HEK293 (cell line): ENCODE measurements around a stretch of chr19.

- PRO-cap = bidirectional peak, plus-strand start at chr19:37317902, minus-strand start at chr19:37317665; unidirectional peak, minus-strand start at chr19:37318141
- RRBS, 2 experiments = 3% methylated on average over 8 of the region's 62 CpGs
These were observed 16.8 kb upstream of the ZNF875 start for GRCh38 chr19:37317386-37318367.

- PRO-cap = no peak
These were observed 41.3 kb downstream of the WDR87 start for GRCh38 chr19:37865116-37865512.

GRCh38 chr19:37997870-37998405 lies 90.9 kb downstream of the SIPA1L3 start:
- PRO-cap = no peak
- RRBS, 2 experiments = no CpG with 5 or more reads among the region's 3 CpGs

DNA sequence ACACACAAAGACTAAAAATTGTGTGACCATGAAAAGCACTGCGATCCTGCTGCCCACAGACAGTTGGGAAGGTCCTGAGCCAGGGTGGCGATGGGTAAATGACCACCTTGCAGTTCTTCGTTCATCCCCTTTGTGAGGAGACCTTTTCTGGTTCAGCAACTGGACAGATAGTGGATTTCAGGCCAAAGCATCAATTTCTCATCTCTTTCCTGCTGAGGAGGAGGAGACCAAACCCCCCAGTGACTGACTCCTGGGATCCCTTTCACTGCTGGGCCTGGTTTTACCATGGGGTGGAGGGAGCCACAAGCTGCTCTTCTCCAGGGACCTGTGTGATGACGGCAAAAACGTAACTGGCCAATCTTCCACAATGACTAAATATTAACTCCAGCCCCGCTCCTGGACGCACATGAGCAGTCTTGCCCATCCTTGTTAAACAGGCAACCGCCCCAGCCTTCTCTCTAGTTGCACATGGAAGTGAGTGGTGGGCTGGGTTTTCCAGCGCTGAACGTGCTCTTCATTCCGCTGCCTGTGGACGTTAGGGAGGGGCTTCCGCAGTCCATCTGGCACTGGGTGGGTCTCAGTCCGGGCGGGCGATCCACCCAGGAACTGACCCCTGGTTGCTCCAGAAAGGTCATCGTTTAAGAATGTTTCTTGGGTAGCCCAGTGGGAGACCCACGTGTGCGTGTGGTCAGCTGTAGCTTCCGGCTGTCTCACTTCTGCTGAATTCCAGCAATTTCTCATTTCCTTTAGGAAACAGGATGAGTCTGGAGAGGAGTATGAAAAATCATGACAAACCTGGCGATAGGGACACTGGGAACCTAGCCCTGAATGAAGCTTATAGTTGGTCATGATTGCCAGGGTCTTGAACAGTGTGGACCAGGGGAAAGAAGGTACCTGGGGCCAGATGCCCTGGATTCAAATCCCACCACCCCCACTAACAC lies 92.3 kb downstream of the SIPA1L3 start:
- PRO-cap = no peak
- RRBS, 2 experiments = 87% methylated on average over 3 of the region's 21 CpGs; no CpG with 5 or more reads in 1 of the 2 experiments

DNA sequence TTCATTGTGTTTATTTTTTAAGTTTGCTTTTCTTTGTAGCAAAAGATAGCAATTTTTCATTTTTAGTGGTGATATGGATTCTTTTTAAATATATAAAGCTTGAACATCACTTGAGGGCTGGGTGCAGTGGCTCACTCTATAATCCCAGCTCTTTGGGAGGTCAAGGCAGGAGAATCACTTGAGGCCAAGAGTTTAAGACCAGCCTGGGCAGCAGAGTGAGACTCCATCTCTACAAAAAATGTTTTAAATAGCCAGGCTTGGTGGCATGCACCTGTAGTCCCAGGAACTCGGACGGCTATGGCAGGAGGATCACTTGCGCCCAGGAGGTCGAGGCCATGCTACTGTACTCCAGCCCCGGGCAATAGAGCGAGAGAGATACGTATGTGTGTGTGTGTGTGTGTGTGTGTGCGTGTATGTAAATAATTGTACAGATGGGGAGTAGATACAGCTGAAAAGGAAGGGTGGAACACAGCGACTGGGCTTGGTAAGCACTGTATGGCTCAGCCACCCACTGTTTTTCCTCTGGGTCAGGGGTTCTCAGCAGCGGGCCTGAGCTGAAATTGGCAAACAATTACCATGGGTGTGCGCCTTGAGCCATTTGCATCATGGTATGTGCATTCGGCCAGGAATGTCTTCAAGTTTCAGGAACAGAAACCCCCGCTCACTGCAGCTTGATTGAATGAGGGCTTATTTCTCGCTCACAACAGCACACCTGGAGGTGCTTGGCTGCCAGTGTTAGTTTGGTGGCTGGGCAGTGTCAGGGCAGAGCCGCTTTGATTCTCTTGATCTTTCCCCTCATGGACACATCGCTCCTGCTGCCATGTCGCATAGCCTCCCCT lies 126.5 kb downstream of the SIPA1L3 start:
- PRO-cap = no peak
- RRBS, 2 experiments = no CpG with 5 or more reads among the region's 17 CpGs

DNA sequence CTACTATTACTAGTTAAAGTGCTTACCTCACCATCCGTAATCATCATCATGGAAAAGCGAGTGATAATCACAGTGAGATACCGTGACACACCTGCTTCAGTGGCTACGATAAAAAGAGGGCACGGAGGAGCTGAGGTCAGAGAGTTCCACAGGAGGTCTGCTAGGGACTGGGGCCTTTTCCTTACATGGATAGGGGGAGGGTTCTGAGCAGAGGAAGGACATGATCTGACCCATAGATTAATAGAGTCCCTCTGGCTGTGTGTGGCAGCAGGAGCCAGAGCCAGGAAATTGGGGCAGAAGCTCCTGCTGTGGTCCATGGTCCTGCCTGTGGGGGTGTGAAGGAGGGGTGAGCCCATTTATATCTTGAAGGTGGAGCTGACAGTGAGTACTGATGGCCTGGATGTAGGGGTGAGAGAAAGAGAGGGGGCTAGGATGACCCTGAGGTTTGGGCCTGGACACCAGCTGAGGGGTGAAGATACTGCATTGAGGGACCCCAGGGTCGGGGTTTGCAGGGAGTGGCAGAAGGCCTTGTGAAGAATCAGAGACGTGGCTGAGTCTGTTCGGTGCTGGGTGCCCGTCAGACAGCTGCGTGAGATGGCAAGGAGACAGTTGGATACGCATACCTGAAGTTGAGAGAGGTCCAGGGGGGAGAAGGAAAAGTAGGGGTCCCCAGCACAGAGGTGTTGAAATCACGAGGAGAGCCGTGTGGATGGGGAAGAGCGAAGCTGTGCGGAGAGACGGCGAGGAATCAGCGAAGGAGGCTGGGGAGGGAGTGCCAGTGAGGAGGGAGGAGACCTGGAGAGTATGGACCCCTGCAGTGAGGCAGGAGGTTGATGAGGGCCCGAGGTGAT lies 136.9 kb downstream of the SIPA1L3 start:
- PRO-cap = no peak
- RRBS, 2 experiments = no CpG with 5 or more reads among the region's 19 CpGs

- PRO-cap = no peak
- RRBS, 2 experiments = 85 to 89% methylated on average over 7 to 9 of the region's 60 CpGs
These were observed 141.9 kb downstream of the DPF1 start for GRCh38 chr19:38082038-38082647.

DNA sequence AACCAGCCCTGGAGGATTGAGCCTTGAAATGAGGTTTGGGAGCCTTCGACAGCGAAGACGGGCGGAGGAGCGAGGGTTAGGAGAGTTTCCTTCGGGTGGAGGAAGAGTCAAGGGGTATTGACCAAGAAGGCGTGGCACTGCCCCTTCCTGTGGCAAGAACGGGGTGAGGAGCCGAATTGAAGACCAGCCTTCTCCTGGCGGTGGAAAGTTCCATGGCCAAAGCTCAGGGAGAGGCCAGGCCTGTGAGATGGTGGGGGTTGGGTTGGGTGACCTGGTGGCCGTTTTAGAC lies 703 bp downstream of the SPINT2 start:
- PRO-cap = no peak
- RRBS, 2 experiments = no CpG with 5 or more reads among the region's 11 CpGs

DNA sequence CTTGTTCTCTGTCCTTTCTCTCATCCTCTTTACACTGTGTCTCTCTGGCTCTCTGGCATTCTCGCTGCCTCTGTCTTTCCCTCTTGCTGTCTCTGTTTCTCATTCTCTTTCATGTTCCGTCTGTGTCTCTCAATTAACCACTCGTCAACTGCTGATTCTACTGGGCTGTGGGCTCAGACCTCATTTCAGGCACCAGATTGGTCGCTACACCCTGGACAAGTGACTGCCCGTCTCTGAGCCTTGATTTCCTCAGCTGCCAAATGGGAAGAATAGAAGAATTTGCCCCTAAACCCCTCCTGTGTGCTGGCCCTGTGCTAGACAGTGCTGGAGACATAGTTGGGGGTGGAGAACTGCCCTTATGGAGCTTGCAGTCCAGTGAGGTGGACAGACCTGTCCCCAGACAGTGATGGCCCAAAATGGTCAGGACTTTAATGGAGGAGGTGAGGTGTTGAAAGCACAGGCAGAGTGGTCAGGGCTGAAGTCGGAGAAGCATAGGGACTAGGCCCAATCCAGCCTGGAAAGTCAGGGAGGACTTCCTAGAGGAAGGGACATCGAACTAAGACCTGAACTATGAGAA lies 7.9 kb upstream of the CATSPERG start:
- PRO-cap = no peak
- RRBS, 2 experiments = no CpG with 5 or more reads among the region's 7 CpGs

- PRO-cap = no peak
- RRBS, 2 experiments = 88 to 100% methylated on average over 1 of the region's 10 CpGs
These were observed 4.6 kb downstream of the GGN start for GRCh38 chr19:38383232-38383723.

DNA sequence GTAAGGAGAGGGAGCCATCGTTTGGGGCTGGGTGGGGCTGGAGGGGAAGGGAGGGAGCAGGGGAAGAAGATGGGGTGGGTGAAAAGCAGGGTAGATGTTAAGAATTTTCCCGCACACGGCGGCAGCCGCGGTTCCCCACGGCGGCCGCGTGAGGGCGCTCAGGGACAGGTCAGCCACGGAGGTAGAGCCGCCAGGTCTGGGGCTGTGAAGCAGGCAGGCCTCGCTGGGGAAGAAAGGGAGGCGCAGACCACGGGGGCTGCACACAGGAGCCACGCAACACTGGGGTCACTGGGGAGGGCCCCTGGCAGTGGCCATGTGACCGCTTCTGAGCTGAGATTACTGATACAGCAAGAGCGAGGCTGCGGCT lies 81.6 kb downstream of the RYR1 start:
- PRO-cap = unidirectional peak, plus-strand start at position 184 of the sequence
- RRBS, 2 experiments = no CpG with 5 or more reads among the region's 20 CpGs

DNA sequence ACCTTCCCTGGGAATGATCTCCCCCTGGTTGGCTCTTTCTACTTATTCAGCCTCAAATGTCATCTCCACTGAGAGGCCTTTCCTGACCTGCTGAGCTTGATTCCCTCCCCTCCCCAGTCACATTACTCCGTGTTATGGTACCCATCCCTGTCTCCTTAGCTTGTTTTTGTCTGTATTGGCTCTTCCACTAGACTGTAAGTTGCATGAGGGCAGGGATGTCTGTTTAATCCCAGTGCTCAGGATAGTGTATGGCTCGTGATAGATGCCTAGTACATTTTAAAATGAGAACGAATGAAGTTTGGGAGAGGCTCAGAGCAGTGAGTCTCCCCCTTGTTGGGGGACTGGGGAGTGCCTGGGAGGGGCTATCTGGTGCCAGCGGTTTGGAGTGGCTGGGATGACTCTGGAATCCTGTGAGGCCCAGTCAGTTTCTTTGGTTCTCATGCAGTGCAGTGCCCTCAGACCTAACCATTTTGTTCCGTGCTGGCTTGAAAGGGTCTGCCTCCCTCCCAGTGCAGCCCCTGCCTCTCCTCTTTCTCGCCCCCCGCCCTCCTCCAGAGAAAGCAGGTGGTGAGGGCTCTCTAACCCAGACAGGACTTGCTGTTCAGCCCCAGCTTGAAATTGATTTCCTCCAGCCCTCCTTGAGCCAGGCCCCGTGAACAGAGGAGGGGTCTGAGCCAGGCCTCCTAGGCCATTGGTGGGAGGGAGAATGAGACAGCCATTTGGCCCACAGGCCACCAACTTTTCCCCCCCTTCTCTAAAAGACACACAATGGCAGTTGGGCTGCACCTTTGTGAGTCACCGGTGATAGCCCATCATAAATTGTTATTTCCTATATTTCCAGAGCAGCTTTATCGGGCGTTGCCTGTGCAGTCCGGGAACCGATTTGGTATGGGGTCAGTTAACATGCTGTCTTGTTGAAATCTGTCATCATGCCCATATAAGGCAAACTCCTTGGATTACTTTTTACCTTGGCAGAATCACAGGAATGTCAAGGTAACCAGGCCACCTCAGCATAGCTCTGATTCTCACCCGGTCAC lies 35.7 kb downstream of the ACTN4 start:
- PRO-cap = no peak
- RRBS, 2 experiments = 5% methylated on average over 4 of the region's 14 CpGs; no CpG with 5 or more reads in 1 of the 2 experiments

- PRO-cap = no peak
- RRBS, 2 experiments = no CpG with 5 or more reads among the region's 8 CpGs
These were observed 43.3 kb downstream of the ACTN4 start for GRCh38 chr19:38690707-38691207.

DNA sequence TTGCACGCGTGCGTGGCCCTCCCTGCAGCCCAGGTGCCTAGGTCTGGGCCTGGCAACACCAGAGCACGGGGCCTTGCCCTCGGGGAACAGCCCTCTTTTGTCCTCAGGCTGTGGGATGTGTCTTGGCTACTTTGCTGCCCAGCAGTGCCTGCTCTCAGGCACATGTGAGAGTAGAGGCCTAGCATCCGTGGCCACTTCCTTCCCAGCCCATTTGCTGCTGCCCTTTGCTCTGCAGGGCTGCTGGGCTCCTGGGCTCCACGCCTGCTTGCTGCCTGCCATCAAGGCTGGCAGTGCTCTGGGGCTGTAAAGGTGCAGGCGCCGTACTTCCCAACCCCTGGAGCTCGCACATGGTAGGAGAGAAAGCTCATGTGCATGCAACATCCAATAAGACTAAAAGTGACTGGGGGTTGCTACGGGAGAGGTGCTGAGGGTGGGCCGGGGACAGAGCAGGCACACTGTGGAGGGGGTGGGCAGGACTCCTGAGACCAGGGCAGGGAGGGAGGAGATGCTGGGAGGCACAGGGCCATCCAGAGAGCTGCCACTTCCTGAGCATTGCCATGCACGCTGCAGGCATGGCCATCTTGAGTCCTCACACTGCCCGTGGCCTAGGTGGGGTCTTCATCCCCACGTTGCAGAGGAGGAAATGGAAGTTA lies 46.5 kb downstream of the CAPN12 start:
- PRO-cap = no peak
- RRBS, 2 experiments = no CpG with 5 or more reads among the region's 15 CpGs

GRCh38 chr19:38700799-38701239 lies 43.5 kb downstream of the CAPN12 start:
- PRO-cap = no peak
- RRBS, 2 experiments = no CpG with 5 or more reads among the region's 12 CpGs

DNA sequence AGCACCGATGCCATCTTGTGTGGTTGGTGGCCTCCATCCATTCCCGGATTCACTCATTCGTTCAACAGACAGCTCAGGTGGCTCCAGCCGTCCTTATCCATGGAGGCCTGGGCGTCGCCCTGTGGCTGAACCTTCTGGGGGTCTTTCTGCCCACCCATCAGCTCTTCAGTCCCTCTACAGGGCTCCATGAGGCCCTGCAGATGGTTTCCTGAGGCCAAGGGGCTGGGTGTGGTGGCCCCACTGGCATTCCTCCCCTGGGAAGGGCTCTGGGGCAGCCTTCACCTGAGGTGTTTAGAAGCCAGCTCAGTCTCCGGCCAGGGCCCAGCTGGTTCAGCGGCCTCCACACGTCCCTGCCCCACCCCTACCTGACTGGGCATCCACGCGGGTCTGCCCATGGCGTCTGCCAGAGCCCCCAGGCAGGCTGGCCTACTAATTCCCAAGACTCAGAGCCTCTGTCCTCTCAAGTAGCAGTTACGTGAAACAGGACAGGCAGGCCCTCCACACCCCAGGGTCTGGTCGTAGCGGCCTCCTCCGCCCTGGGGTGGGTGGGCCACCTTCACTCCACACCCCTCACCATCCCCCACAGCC lies 24.6 kb downstream of the CAPN12 start:
- PRO-cap = no peak
- RRBS, 2 experiments = 88% methylated on average over 1 of the region's 16 CpGs; no CpG with 5 or more reads in 1 of the 2 experiments

GRCh38 chr19:38721162-38721779 lies 23.0 kb downstream of the CAPN12 start:
- PRO-cap = no peak
- RRBS, 2 experiments = no CpG with 5 or more reads among the region's 26 CpGs

DNA sequence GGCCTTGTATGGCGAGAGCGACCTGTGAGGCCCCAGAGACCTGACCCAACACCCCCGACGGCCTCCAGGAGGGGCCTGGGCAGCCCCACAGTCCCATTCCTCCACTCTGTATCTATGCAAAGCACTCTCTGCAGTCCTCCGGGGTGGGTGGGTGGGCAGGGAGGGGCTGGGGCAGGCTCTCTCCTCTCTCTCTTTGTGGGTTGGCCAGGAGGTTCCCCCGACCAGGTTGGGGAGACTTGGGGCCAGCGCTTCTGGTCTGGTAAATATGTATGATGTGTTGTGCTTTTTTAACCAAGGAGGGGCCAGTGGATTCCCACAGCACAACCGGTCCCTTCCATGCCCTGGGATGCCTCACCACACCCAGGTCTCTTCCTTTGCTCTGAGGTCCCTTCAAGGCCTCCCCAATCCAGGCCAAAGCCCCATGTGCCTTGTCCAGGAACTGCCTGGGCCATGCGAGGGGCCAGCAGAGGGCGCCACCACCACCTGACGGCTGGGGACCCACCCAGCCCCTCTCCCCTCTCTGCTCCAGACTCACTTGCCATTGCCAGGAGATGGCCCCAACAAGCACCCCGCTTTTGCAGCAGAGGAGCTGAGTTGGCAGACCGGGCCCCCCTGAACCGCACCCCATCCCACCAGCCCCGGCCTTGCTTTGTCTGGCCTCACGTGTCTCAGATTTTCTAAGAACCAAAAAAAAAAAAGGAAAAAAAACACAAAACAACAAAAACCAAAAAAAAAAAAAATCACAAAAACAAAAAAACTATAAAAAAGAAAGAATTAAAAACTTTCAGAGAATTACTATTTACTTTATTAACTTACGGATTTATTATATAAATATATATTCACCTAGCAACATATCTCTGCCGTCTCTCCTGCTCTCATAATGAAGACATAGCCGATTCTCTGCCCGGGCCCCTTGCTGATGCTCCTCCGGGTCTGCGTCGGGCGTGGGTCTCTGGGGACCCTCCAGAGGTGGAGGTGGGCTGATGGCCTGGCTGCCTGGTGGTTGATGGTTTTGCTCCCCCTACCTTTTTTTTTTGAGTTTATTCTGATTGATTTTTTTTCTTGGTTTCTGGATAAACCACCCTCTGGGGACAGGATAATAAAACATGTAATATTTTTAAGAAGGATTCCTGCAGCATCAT lies 14.5 kb downstream of the CAPN12 start:
- PRO-cap = no peak
- RRBS, 2 experiments = 80% methylated on average over 2 of the region's 24 CpGs; no CpG with 5 or more reads in 1 of the 2 experiments

- PRO-cap = no peak
- RRBS, 2 experiments = no CpG with 5 or more reads among the region's 3 CpGs
These were observed 13.6 kb downstream of the CAPN12 start for GRCh38 chr19:38730743-38730995.

GRCh38 chr19:38743921-38744449 lies 289 bp downstream of the CAPN12 start:
- PRO-cap = no peak
- RRBS, 2 experiments = 84 to 92% methylated on average over 4 of the region's 21 CpGs